GM23338 (cell line): Measurements from ENCODE around the genes ADM and AMPD3.

DNA sequence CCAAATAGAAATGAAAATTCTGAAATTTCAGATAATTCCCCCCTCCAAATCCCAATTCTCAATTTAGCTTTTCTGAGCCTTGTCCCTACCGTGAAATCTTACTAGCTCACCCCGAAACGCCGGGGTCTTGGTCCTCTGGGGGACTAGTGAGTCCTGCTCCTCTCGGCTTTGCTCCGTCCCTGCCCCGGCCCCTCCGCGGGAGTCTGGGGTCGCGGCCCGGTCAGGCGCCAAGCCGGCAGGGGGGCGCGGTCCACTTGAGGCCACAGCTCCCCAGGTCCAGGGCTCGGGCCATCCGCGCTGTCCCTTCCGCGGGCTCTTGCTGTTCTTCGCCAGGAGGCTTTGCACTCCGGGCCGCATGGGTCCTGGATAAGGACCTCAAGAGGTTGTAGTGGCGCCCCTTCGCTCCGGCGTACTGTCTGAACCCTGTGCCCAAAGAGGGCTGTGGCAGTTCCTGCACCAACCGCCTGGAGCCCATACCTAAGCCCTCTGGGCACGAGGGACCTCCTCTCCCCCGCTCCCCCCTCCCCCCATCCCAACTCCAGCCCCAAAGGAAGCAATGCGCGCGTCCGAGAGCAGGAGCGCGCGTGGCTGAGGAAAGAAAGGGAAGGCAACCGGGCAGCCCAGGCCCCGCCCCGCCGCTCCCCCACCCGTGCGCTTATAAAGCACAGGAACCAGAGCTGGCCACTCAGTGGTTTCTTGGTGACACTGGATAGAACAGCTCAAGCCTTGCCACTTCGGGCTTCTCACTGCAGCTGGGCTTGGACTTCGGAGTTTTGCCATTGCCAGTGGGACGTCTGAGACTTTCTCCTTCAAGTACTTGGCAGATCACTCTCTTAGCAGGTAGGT lies at the start of gene ADM:
Gene ADM (plus strand): TSS at position 684 of the 846 bp plus-strand sequence.
- PRO-cap = bidirectional peak, plus-strand start at position 263 of the sequence, minus-strand start at position 181 of the sequence; bidirectional peak, plus-strand start at position 688 of the sequence, minus-strand start at position 418 of the sequence
- RAMPAGE, long total RNA = no peak

GRCh38 chr11:10310321-10310778 lies 5.5 kb downstream of the ADM start:
- PRO-cap = no peak
- RAMPAGE, long total RNA = no peak

- PRO-cap = no peak
- RAMPAGE, long total RNA = no peak
Measured at GRCh38 chr11:10451492-10451979, 3.5 kb upstream of the AMPD3 start.

GRCh38 chr11:10454827-10455798 lies at the start of gene AMPD3:
Gene AMPD3 (plus strand): TSS chr11:10455264.
- PRO-cap = unidirectional peak, minus-strand start at chr11:10455140; bidirectional peak, plus-strand start at chr11:10455682, minus-strand start at chr11:10455689
- RAMPAGE, long total RNA = no peak

DNA sequence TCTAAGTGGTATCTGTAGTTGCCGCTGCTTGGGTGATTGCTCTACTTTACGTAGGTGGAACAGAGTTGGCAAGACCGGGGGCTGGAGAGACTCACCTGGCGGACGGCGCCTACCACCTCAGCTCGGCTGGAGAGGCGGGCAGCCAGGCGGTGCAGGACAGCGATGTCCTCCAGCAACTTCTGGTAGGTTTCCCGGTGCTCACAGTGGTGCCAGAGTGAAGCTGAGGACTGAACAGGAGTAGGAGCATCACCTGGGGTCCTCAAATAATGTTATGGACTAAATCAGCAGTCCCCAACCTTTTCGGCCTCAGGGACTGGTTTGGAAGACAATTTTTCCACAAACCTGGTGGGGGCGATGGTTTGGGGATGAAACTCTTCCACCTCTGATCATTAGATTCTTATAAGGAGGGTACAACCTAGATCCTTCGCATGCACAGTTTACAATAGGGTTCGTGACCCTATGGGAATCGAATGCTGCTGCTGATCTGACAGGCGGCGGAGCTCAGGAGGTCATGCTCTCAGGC lies 34.6 kb upstream of the LYVE1 start:
- PRO-cap = no peak
- RAMPAGE, long total RNA = no peak

DNA sequence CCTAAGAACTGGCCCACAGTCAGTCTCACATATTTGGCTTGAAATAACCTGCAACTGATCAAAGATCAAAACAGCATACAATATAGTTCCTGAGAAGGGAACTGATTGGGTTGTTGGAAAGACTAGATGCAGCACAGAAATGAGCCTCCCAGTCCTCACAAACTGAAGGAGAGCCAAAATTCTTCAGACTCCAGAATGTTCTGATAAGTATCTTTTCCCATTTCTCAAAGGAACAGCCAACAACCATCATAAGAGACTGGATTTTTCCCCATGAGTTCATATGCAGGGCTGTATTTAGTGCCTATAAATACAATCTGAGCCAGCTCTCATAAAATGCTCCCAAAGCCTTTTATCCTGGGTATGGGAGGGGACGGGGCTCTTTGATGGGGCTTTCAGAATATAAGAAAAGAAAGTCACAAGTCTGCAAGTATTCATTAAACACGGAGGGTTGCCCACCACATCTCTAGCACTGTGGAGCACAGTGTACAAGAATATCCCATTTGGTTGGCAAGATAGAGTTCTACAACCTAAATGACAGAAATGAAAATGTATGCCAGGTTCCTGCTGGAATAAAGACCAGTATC lies 50.7 kb upstream of the LYVE1 start:
- PRO-cap = no peak
- RAMPAGE, long total RNA = no peak

GRCh38 chr11:10659526-10660084 lies 34.0 kb downstream of the IRAG1 start:
- PRO-cap = no peak
- RAMPAGE, long total RNA = no peak

GRCh38 chr11:10773928-10774282 lies 22.9 kb downstream of the CTR9 start:
- PRO-cap = no peak
- RAMPAGE, long total RNA = no peak

- PRO-cap = no peak
- RAMPAGE, long total RNA = no peak
Measured at GRCh38 chr11:10802698-10803687, 5.7 kb downstream of the EIF4G2 start.

DNA sequence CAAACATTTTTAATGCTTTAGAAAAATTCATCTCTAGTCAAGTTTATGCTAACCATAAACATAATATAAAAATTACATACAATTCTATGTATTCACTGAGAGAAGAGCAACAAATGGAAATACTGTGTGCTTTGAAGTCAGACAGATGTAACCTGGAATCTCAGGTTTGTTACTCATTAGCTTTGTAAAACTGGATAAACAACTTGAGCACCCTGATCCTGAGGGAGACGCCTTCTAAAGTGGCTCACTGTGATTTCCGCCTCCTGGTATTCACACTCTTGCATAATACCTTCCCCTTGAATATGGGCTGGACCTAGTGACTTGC lies 15.1 kb downstream of the ZBED5 start:
- PRO-cap = no peak
- RAMPAGE, long total RNA = no peak

DNA sequence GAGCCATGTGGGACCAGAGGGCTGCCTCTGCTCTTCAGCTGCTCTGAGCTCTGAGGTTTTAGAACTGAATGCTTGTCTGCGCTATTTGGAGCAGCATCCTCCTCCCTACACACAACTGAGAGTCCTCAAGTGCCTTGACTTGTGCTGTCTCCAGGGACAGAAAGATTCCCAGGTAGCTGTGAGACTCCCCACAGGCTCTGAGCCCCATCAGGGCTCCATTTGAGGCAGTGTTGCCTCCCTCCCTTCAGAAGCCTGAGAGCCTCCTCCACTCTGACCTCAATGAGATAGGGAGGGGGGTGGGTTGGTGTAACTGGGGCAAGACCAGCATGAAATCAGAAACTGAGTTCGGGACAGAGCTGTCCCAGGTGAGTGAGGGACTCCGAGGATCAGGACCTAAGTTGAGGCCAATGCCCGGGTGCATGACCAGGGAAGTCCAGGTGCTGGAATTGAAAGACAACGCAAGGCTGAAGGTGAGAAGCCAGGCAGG lies 40.7 kb upstream of the ZBED5 start:
- PRO-cap = no peak
- RAMPAGE, long total RNA = no peak

DNA sequence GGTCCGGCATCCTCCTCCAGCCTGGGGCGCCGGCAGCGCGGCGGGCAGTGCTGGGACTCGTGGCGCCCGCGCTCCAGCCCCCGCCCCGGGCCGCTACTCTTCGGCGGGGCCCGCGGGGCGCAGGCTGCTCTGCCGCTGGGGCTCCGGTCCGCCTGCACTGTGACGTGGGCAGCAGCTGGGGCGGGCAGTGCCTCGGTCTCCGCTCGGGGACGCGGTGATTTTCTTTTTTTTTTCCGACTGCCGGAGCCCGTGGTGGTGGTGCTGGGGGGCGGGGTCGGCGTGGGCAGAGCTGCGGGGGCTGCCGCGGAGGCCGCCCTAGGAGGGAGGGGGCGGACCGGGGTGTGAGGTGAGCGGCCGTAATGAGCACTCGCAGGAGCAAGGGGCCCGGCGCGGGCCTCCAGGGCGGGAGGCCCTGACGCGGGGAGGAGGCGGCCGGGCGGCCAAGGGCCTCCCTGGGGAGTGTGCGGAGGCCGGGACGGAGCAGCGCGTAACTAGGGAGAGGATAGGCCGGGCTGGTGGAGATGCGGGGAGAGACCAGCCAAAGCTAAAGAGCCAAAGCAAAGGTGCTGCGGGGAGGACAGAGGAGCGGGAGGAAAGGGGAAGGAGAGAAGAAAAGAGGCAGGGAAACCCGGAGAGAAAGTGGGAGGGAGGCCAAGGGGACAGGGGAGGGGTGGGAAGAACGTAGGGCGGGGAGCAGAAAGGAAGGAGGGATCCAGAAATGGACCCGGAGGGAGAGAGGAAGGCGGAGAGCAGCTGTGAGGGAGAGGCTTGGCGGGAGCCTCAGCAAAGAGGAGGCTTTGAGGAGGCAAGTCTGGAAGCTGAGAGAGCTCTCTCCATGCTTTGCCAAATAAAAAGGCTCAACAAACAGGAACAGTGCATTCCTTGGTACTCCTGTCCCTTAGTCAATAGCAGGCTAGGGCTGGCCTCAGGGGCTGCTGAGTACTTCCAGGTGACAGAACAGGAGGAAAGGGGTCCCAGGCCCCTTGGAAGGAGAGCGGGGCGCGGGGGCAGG lies 73.5 kb upstream of the ZBED5 start:
- PRO-cap = bidirectional peak, plus-strand start at position 96 of the sequence, minus-strand start at position 95 of the sequence
- RAMPAGE, long total RNA = no peak

GRCh38 chr11:10933800-10934847 lies 76.3 kb upstream of the ZBED5 start:
- PRO-cap = bidirectional peak, plus-strand start at chr11:10933976, minus-strand start at chr11:10933972; unidirectional peak, minus-strand start at chr11:10934119
- RAMPAGE, long total RNA = no peak

DNA sequence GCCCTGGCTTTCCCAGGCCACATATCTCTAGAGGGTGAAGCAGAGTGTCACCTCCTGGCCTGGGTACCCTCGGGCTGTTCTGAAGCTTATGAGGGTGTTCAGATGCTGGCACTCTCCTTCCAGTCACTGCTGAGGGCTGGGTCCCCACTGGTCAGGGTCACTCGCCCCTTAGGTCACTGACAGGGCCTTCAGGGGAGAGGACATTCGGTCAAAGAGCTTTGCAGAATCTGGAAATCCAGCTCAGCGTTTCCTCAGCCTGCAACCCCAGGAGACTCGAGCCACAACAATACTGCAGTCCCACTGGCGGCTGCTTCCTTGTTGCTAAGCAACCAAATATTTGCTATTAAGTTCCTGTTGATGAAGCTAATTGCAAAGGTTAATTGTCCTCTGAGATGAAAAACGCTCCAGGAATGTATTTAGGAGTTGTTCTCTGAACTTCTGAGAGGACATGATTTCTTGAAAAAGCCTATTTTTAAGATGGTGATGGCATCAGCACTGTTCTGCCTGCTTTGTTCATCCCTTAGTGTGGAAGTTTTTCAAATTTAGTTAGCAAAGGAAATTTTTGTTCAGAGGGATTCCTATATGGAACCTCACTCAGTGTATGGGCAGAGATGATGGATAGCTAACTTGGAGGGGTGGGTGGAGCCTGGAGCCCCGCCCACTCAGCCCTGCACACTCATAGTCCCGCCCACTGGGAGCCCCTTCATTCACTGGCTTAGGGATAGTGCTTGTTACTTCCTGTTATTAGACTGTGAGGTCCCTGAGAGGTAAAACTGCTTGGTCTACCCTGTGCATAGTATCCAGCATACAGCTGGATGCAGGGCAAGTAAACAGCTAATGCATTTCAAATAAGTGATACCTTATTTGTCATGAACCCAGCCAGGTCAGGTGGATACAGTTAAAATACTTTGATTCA lies 109.2 kb downstream of the CSNK2A3 start:
- PRO-cap = unidirectional peak, minus-strand start at position 229 of the sequence
- RAMPAGE, long total RNA = no peak

- PRO-cap = no peak
- RAMPAGE, long total RNA = no peak
Measured at GRCh38 chr11:11279889-11280538, 73.0 kb downstream of the CSNK2A3 start.

DNA sequence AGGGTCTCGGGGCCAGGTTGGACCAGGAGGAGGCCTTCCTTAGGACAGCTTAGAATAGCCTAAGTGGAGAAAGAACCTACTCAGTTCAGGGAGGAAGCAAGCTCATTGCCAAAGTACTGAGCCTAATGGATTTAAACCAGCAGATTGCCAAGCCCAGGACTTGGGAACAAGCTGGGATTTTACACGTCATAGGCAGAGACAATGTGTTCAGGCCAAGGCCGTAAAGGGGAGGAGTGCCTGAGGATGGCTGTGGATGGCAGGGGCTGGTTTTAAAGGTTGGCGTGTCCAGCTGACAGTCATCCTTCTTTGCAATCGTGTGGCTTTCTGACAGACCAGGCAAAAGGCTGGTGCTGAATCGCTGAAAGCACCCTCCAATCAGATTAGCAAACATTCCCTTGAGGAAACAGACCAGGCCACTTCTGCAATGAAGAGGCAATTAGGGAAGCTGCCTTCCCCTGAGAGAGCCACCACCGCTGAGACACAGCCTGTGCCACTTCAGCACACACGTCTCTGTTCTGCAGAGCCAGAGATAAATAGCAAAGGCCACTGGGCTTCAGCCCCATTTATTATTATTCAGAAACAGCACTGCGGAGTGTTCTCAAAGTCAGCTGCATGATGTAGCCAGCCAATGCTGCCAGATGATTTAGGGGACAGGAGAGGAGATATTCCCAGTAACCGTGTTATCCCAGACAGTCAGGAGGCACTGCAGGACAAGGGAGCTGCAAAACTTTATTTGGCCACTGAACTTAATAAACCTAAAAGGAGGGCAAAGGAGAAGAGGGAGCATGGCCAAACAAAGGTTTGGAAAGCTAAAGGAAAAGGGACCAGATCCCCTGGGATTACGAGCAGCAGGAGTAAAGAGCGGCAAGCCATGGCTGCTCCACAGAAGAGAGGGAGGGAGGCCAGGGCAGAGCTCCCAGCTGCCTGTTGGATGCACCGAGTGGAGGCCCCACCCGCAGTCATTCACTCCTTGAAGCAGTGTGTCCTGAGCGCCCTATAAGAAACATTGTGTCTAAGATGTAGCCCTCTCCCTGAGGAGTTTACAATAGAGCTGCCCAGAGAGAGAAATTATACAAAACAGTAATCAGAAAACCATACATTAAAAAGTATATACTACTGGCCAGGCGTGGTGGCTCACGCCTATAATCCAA lies 54.3 kb upstream of the CSNK2A3 start:
- PRO-cap = no peak
- RAMPAGE, long total RNA = no peak

DNA sequence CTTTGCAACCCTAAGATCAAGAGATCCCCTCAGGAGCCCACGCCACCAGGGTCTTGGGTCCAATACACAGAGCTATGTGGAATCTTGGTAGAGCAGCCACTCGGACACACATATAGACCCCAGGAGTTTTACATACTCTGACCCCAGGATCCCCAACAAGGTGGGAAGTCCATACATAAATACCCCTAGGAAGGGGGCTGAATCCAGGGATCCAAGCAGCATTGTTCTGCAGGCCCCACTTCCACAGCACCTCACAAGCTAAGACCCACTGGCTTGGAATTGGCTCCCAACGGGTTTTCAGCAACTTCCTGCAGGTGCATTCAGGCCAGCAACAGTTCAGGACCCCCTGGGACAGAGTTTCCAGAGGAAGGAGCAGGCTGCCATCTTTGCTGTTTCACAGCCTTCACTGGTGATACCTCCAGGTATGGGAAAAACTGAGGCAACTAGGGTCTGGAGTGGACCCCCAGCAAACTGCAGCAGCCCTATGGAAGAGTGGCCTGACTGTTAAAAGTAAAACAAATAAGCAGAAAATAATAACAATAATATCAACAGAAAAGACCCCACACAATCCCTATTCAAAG lies 43.8 kb downstream of the USP47 start:
- PRO-cap = no peak
- RAMPAGE, long total RNA = no peak

DNA sequence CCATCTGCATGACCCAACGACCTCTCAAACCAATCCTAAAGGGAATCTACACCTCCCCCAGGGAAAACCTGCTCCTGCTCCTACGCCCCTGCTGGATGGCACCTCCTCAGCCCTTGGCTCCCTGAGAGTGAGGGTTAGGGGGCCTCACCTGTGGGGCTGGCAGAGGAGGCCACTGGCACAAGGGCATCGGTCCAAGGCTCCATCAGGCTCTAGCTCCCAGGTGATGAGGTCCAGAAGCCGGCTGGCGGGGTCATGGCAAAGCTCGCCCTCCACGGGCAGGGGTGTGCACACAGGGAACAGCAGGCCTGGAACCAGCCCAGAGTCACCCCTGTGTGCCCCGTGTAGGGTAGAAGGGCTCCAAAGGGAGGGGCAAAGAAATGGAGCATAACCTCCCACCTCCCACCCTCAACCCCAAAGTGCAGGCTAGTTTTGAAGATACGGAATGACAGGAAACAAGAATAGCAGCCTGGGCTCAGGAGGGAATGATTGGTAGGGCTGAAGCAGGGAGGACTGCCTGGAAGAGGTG lies 42.7 kb downstream of the DKK3 start:
- PRO-cap = no peak
- RAMPAGE, long total RNA = no peak

DNA sequence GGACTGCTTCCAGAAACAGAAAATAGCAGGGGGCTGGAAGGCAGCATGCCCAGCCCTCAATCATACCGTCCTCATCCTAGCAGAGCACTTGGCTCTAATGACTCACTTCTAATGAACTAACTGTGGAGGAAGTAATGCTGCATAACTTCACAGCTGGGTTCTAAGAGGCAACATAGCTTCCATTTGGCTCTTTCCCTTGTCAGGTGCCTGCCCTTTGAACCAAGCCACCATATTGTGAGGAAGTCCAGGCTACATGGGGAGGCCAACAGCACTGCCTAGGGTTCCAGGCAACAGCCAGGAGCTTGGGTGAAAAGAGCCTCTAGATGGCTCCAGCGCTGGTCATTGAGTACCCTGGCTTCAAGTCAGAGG lies 27.4 kb downstream of the DKK3 start:
- PRO-cap = unidirectional peak, minus-strand start at position 99 of the sequence
- RAMPAGE, long total RNA = no peak

- PRO-cap = no peak
- RAMPAGE, long total RNA = no peak
Measured at GRCh38 chr11:11993795-11994413, 14.5 kb downstream of the DKK3 start.